SK-N-SH (cell line): ENCODE measurements around a stretch of chr1.

- RRBS, result no CpG with 5 or more reads among the region's 6 CpGs
CAGE:
- cytosol, long polyA plus RNA, result no peak
- long polyA plus RNA, result no peak
- nucleus, long polyA plus RNA, result no peak
Measured at GRCh38 chr1:19096395-19096836, 113.7 kb downstream of the UBR4 start.

DNA sequence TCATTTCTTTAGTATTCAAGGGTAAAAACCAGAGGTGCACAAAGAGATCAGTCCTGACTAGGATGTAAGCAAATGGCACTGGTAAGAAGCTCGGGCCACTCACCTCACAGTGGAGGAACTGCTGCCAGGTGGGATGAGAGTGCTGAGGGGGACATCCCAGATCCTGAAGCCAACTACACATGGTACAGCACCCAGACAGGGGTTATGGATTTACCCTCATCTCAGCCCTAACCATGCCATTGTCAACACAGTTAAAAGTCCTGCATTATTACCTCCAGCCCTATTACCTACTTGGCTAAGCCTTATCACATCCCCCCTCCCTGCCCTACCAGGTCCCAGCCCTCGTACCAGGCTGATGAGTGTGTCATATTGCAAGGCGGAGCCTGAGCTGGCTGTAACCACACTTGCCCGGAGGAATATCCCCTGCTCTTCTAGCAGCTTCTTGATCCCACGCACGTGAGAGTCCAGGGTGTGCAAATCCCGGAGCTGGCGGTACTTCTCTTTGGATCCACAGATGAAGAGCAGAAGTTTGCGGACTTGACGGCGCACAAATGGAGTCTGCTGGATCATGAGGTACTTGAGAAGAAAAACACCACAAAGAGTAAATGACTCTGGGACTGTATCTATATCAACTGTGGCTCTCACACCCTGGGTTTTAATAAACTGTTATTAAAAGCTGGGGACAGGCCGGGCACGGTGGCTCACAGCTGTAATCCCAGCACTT, 87.4 kb downstream of the UBR4 start:
- RRBS, result 98% methylated on average over 4 of the region's 13 CpGs
CAGE:
- cytosol, long polyA plus RNA, result no peak
- long polyA plus RNA, result no peak
- nucleus, long polyA plus RNA, result no peak

GRCh38 chr1:19123917-19124403, 86.1 kb downstream of the UBR4 start:
- RRBS, result no CpG with 5 or more reads among the region's 3 CpGs
CAGE:
- cytosol, long polyA plus RNA, result no peak
- long polyA plus RNA, result no peak
- nucleus, long polyA plus RNA, result no peak

- RRBS, result no CpG with 5 or more reads among the region's 6 CpGs
CAGE:
- cytosol, long polyA plus RNA, result no peak
- long polyA plus RNA, result no peak
- nucleus, long polyA plus RNA, result no peak
Measured at GRCh38 chr1:19211226-19211632, 1.2 kb upstream of the UBR4 start.

DNA sequence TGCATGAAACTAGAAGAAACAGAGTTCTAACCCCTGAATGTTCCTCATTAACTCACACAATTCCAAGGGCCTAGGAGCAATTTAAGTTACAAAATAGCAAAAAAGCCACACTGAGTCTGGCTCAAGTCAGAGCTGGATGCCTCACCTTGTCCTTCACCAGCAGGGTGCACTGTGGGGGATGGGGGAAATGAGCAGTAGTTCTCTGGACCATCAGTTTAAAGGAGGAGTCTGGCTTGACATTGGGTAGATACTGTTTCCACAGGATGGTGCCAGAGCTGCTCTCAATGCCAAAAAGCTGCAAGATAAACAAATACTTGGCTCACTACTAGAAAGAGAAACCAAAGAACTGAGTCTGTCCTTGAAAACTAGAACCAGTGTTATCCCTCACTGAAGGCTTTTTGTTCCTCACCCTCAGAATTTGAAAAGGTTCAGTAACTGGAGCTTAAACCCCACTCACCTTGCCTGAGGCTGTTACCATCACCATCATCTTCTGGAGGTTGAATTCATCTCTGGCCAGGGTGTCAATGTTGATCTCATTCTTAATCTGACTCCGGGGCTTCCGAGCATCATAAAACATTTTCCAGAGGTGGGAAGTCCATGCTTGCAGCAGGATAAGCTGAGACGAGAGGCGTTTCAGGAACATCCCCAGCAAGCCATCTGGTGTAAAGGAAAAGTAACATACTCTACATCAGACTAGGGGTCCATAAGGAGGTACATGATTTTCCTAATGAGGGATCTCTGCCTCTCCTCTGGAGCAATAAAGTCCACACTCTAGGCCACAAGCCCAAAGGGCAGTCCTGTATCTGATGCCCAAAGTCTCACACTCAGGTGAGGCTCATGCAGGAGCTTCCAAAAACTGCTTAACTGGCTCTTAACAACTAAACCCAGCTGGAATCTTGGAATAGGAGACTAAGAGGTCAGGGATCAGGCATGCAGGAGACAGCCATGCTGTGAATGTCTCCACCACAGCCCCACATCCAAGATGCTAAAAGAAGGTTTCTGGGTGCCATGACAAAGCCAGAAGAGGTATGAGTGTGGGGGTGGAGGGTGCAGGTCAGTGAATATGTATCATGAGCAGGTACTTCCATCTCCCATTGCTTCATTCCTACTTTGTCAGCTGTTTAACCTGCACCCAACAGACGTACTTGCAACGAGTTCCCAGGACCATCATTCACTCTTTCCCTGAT, 18.5 kb downstream of the EMC1 start:
- RRBS, result no CpG with 5 or more reads among the region's 6 CpGs
CAGE:
- cytosol, long polyA plus RNA, result no peak
- long polyA plus RNA, result no peak
- nucleus, long polyA plus RNA, result no peak

DNA sequence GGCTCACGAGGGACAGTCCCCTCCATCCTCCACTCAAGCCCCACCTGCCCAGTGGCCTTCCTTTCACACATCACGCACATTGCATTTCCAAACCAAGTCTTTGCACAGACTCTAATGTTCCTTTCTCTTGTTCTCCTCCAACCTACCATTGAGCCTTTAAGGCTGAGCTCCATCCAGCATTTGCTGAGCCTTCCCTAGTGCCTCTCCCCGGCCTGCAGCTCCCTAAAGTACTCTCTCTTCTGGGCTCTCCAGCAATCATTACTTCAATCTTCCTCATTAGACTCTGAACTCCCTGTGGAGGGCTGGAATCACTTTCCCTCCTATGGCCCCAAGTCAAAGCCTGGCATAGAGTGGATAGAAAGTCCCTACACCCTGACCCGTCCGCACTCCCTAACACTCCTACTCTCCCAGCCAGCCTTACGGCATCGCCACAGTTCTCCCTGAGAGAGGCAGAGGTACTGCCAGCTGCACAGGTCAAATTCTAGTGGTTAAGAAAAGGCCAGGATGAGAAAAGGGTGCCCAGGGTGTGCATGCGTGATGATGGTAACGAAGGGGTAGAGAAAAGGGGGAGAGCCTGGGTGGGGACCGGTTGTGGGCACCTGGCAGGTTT, 905 bp downstream of the AKR7A2 start:
- RRBS, result no CpG with 5 or more reads among the region's 10 CpGs
CAGE:
- cytosol, long polyA plus RNA, result no peak
- long polyA plus RNA, result no peak
- nucleus, long polyA plus RNA, result no peak

GRCh38 chr1:19353461-19354211, 41.5 kb downstream of the SLC66A1 start:
- RRBS, result no CpG with 5 or more reads among the region's 10 CpGs
CAGE:
- cytosol, long polyA plus RNA, result no peak
- long polyA plus RNA, result no peak
- nucleus, long polyA plus RNA, result no peak

DNA sequence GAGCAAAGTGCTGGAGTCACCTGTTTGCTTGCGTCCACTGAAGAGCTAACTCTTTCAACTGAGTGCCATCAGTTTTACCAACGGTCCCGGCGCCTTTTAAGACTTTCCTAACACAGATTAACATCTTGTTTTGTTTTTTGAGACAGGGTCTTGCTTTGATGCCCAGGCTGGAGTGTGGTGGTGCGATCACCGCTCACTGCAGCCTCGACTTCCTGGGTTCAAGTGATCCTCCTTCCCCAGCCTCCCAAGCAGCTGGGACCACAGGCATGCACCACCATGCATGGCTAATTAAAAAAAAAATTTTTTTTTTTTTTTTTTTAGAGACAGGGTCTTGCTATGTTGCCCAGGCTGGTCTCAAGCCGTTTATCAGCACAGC, 50.8 kb downstream of the SLC66A1 start:
- RRBS, result no CpG with 5 or more reads among the region's 8 CpGs
CAGE:
- cytosol, long polyA plus RNA, result no peak
- long polyA plus RNA, result no peak
- nucleus, long polyA plus RNA, result no peak

DNA sequence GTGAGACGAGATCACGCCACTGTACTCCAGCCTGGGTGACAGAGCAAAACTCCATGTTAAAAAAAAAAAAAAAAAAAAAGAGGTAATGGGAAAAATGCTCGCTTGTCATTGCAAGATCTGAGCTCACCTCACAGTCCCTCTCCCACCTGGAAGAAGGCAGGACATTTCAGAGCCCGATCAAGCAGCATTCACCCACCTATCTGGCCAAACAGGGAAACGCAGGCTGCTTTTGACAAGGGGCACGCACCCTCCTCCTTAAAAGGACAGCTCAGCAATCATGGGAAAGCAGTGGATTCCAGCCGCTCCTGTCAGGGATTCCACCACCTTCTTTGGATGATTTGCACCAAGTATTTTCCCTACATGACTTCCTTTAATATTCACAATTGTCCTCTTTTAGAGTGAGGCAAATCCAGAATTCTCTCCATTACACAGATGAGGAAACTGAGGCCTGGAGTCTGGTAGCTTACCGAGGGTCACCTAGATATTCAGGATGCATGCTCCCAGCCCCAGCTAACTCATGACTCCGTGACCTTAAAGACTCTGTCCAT, 80.8 kb downstream of the CAPZB start:
- RRBS, result no CpG with 5 or more reads among the region's 9 CpGs
CAGE:
- cytosol, long polyA plus RNA, result no peak
- long polyA plus RNA, result no peak
- nucleus, long polyA plus RNA, result no peak

GRCh38 chr1:19504902-19505286, 19.6 kb upstream of the CAPZB start:
- RRBS, result no CpG with 5 or more reads among the region's 2 CpGs
CAGE:
- cytosol, long polyA plus RNA, result no peak
- long polyA plus RNA, result no peak
- nucleus, long polyA plus RNA, result no peak

DNA sequence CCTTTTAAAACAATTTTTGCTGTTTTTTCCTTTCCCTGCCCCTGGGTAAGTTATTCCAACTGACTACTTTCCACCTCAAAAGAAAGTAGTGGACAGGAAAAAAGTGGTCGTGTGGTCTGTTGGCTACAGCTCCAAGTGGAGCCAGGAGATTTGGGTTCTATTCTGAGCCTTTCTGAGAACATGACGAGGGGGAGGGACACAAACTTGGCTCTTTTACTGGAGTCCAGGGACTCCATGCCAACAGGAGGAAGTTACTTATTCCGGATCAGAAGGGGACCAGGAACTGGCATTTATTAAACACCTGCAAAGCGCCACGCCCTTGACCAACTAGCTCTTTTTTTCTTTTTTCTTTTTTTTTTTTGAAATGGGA, 32.4 kb upstream of the MICOS10 start:
- RRBS, result no CpG with 5 or more reads among the region's 5 CpGs
CAGE:
- cytosol, long polyA plus RNA, result no peak
- long polyA plus RNA, result no peak
- nucleus, long polyA plus RNA, result no peak

- RRBS, result no CpG with 5 or more reads among the region's 1 CpG
CAGE:
- cytosol, long polyA plus RNA, result no peak
- long polyA plus RNA, result no peak
- nucleus, long polyA plus RNA, result no peak
Measured at GRCh38 chr1:19592921-19593291, 3.9 kb upstream of the MICOS10 start.

- RRBS, result no CpG with 5 or more reads among the region's 3 CpGs
CAGE:
- cytosol, long polyA plus RNA, result no peak
- long polyA plus RNA, result no peak
- nucleus, long polyA plus RNA, result no peak
Measured at GRCh38 chr1:19604722-19605488, 8.1 kb downstream of the MICOS10 start.

DNA sequence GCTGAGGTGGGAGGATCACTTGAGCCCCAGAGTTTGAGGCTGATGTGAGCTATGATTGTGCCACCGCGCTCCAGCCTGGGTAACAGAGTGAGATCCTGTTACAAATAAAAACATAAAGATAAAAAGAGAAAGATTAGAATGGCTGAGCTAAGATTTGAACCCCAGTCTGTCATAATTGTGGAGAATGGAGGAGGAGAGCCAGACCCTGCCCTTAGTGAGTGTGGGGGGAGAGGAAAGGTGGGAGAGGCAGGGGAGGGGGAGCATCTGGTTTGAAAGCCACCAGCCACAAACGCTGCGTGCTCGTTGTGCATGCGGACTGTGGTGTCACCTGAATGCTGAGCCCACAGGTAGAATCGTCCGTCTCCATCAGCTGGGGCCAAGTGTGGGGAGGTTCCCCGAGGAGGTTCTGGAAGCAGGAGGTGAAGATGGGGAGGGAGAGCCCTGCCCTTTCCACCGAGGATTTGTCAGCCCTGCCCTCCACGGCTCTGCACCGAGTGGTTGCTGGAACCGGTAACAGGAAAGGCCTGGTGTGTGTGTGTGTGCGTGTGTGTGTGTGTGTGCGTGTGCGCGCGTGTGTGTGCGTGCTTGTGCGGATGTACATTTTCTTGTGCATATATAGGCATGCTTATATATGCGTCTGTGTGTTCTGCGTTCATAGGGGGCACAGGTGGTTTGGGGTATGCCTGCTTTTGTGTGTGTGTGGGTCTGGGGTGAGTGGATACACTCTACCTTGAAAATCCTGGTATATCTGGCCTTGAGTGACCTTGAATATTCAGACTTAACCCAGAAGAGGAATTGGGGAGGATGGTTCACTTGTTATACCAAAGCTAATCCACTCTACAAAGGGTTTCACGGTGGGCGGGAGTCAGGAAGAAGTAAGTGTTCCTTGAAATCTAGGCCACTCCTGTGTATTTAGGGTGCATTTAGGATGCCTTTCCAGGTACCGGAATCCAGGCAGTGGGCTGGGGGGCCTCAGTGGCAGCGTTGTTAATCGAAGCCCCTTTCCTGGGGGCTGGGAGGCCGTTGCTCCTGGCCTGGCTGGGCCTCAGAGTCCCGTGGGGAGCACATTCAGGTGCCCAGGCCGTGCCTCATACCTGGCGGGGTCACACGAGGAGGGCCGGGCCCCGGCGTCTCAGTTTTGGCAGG, 3.6 kb downstream of the NBL1 start:
- RRBS, result 99% methylated on average over 2 of the region's 35 CpGs
CAGE:
- cytosol, long polyA plus RNA, result no peak
- long polyA plus RNA, result no peak
- nucleus, long polyA plus RNA, result no peak

DNA sequence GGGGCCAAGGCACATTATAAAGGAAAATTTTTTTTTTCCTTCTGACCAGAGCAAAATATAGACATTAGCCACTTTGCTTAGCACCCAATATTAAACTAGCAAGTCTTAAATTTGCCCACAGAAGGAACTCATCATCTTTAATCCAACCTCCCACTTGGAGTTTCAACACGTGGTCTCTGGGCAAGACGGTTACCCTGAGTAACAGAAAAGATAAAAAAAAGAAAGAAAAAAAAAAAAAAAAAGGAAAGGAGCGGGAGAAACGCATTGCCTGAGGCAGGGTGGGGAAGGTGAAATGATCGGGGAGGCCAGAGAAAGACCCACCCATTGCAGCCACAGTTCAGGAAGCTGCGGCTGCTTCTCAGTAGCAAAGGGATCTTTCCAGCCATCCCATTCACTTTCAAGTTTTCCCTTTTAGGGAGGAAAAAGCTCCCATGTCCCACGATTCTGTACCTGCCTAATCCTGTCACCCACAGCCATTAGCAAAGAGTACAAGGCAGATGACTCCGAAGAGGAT, 32.0 kb upstream of the OTUD3 start:
- RRBS, result no CpG with 5 or more reads among the region's 8 CpGs
CAGE:
- cytosol, long polyA plus RNA, result no peak
- long polyA plus RNA, result no peak
- nucleus, long polyA plus RNA, result no peak

DNA sequence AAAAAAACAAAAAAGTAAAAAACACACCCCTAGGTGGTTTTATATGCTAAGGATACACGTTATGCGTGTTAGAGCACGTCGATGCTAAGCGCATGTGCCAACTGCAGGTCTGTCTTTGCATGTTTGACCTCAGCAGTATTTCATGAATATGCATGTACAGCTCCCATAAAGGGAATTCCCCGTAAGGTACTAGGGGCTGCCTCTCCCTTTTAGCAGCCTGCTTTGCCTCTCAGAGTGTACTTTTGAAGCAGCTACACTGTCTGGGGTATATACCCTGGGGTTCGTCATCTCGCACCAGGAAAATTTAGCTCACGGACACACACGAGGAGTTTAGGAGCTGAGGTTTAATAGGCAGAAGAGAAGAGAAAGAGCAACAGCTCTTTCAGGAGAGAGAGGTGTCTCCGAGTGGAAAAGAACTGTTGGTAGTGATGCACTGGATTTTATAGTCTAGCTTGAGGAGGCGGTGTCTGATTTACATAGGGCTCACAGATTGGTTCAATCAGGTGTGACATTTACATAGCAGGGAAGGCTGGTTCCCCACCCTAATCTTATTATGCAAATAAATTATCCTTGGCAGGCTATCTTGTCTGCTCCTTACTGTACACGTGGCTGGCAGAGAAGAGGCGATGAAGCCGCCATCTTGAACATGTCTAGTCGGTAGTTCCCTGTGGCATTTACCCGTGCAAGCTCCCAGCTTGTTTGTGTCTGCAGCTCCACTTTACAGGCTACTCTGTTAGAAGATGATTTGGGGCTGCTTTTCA, 4.1 kb upstream of the OTUD3 start:
- RRBS, result no CpG with 5 or more reads among the region's 17 CpGs
CAGE:
- cytosol, long polyA plus RNA, result no peak
- long polyA plus RNA, result no peak
- nucleus, long polyA plus RNA, result no peak

DNA sequence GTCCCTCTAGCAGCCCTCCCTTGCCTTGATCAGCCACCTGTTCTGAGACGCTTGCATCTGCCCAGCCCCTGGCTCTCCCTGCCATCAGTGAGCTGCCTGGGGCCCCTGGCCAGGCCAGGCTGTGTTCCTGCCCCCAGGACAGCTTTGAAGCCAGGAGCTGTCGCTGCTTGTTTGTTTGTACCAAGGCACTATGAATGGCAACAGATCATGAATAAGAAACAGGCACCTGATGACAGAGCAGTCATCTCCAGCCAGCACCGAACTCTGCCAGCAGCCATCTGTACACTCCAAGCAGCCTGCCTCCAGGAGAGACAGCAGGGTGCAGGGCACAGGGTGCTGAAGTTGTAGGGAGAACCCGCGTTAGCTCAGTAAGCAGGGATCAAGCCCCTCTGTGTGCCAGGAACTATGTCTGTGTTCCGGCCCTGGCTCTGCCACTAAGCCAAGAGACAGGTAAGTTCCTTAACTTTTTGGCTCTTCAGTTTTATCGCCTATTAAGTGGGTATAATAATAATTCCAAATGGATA, 8.1 kb upstream of the VWA5B1 start:
- RRBS, result no CpG with 5 or more reads among the region's 7 CpGs
CAGE:
- cytosol, long polyA plus RNA, result no peak
- long polyA plus RNA, result no peak
- nucleus, long polyA plus RNA, result no peak

- RRBS, result no CpG with 5 or more reads among the region's 15 CpGs
CAGE:
- cytosol, long polyA plus RNA, result no peak
- long polyA plus RNA, result no peak
- nucleus, long polyA plus RNA, result no peak
Measured at GRCh38 chr1:20323097-20323648, 32.5 kb downstream of the VWA5B1 start.

DNA sequence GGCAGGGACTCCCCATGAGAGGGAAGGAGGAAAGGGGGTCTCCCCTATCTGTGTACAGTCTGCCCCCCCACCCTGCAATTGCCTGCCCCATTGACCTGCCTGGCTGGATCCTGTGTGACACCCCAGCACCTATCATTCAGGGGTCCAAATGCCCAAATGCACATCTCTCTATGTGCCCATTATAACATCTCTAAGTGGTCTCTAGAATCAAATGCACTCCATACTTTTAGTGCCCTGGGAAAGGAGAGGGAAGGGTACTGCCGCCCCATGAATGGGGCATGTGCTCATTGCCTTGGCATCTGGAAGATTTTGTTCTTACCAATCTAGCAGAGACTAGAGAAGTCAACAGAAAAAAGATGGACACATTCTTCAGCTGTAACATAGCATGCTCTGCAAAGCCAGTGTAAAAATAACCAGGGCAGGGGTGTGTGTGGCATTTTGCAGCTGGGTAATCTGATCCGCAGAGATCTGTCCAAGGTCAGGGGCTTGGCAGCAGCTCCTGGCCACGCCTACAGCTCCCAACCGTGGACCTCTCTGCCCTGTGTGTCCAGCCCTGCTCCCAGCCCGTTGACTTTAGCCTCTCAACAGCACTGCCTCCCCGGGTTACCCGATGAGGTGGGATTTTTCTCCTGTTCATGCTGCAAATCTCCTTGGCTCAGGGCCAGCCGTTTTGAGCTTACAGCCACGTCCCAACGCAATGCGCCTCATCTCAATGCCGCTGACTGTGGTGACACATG, 67.9 kb downstream of the VWA5B1 start:
- RRBS, result no CpG with 5 or more reads among the region's 12 CpGs
CAGE:
- cytosol, long polyA plus RNA, result no peak
- long polyA plus RNA, result no peak
- nucleus, long polyA plus RNA, result no peak

DNA sequence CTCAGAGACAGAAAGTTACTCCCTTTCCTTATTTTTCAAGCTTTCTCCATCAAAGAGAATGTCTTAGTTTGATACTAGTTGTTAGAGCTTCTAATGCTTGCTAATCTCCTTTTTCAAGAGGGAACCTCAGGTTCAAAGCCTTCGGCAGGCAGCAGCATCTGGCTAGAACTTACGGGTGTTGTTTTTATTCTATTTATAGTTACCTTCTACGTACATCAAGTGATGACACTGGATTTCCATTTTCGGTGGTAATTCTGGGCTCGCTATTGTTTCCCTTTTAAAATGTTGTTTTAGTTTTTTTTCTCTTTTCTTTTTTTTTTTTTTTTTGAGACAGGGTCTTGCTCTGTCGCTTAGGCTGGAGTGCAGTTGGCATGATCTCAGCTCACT, 2.6 kb downstream of the DDOST start:
- RRBS, result no CpG with 5 or more reads among the region's 6 CpGs
CAGE:
- cytosol, long polyA plus RNA, result no peak
- long polyA plus RNA, result no peak
- nucleus, long polyA plus RNA, result no peak